HEK293 (cell line): ENCODE data around the gene ATP5F1A.

GRCh38 chr18:37112135-37112395 lies 283.1 kb downstream of the KIAA1328 start:
- PRO-cap, result no peak
- RRBS, 2 experiments, result no CpG with 5 or more reads among the region's 6 CpGs

DNA sequence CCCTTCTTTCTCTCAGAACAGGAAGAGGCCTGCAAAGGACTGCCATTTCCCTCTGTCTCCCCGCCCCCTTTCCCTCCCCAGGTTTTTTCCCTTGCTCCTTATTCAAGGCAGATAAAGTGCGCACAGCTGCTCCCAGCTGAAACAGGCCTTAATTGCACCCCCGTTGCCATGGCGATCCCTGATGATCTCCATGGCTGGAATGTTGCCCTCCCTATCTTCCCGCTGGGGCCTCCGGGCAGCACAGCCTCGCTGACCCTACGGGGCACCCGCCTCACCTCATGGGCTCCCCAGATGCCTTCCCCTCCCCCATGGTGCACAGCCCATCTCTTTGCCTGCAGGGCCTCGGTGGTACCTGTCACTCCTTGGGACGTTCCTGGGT lies 115.2 kb downstream of the CELF4 start:
- PRO-cap, result no peak
- RRBS, 2 experiments, result no CpG with 5 or more reads among the region's 11 CpGs

GRCh38 chr18:37485146-37485985 lies 80.2 kb downstream of the CELF4 start:
- PRO-cap, result bidirectional peak, plus-strand start at chr18:37485523, minus-strand start at chr18:37485457
- RRBS, 2 experiments, result 1 to 8% methylated on average over 42 to 53 of the region's 92 CpGs

- PRO-cap, result no peak
- RRBS, 2 experiments, result 20 to 59% methylated on average over 8 of the region's 14 CpGs
These were observed 78.3 kb downstream of the CELF4 start for GRCh38 chr18:37487221-37487835.

- PRO-cap, result no peak
- RRBS, 2 experiments, result no CpG with 5 or more reads among the region's 1 CpG
These were observed 491.2 kb downstream of the PIK3C3 start for GRCh38 chr18:42446129-42446779.

DNA sequence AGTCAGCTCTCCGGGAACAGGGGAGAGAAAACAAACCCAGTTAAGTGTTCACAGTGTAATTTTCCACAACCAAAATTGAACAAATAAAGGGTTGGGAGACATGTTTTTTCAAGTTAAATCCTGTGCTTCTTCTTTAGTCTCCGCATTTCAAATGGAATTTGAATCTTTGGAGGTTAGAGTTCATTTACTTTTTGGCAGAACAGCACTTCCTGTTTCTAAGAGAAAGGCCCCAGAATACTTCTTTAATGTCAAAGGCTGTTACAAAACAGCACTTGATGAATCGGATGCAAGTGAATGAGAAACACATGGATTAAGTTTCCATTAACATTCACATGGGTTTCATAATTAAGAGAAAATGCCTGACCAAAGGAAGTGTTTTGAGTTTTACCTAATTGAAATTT lies 570.2 kb upstream of the SYT4 start:
- PRO-cap, result no peak
- RRBS, 2 experiments, result no CpG with 5 or more reads among the region's 3 CpGs

DNA sequence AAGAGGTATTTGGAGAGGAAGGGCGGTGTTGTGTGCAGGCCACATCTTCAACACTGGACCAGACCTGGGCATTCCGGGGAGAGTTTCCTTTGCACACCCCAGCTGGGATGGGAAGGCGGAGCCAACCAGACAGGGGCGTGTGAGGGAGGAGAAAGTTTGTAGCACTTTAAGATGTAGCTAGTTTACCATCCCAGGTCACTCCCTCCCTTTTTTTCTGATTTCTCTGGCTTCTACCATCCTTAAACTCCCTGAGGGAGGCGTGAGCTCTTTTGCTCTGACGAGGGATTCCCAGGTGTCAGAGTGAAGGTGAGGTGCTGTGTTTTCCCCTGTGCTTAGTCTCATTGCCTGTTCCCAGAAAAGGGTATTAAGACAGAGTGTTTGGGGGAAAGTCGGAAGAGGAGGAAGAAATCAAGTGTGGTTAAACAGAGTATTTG lies 1.6 kb downstream of the SETBP1 start:
- PRO-cap, result no peak
- RRBS, 2 experiments, result no CpG with 5 or more reads among the region's 7 CpGs

- PRO-cap, result no peak
- RRBS, 2 experiments, result no CpG with 5 or more reads among the region's 5 CpGs
These were observed 62.1 kb downstream of the SETBP1 start for GRCh38 chr18:44742536-44743411.

DNA sequence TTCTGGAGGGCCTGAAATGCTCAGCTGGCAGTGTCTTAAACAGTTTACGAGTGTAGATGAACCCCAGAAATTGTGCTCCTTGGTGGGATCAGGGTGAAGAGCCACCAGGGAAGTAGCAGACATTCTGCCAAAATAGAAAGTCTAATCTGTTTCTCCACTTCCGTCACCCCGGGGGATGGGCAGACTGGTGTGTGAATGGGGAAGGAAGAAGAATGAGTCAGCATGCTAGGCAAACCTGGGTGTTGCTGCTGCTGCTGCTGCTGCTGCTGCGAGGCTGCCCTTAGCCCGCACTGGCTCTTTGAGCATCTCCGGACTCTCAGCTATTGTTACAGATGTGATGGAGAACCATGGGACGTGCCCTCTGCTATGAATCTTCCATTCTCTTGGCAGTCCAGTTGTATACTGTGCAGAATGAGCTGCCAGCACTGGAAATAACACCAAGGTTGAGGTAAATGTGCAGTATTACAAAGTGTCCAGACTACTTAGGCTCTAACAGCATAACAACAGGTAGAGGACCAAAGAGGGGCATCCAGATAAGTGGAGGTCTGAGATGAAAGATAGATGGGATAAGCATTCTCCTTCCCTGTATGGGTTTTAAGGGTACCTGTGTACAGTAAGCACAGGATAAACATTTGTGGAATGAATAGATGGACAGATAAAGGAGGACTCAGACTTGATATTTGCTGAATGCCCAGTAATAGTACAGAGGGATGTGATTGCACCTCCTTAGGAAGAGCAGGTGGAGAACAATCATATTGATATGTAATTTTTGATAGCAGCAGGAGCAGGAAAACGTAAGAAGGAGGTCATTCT lies 158.7 kb downstream of the SETBP1 start:
- PRO-cap, result no peak
- RRBS, 2 experiments, result no CpG with 5 or more reads among the region's 8 CpGs

- PRO-cap, result no peak
- RRBS, 2 experiments, result no CpG with 5 or more reads among the region's 4 CpGs
These were observed 24.3 kb downstream of the SIGLEC15 start for GRCh38 chr18:45849778-45850115.

DNA sequence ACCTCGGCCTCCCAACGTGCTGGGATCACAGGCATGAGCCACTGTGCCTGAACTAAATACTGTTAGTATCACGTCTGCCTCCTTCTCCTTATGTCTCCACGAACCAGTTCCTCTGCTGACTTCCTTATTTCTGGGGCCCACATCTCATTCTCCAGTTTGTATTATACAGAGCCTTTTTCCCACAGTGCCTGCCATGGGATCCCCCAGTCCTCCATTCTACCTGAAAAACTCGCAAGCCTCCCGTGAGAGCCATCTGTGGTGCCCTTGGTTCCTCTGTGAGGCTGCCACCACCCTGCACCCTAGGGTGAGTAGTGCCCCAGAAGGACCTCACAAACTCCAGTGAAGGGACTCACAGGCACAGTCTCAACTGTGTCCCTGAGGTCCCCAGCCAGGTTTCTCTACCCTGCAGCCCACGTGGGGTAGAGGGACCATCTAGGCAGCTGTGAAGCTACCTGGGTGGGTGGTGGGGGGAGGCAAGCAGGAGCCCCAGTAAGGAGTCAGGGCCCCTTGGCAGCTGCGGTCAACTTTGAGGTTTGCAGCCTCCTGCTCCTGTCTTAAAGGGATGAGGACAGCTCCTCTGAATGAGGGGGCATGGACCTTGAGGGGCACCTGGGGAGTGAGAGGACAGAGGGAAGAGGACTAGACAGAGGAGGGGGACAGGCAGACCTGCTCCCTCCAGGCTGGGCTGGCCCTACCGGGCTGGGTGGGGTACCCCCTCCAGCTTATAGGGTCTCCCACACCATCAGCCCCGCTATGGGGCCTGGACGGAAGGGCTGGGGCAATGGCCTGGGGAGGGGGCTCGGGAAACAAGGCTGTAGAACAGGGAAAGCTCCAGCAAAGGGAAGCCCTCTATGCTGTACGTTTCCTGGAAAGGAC lies 1.1 kb downstream of the PSTPIP2 start:
- PRO-cap, result no peak
- RRBS, 2 experiments, result no CpG with 5 or more reads among the region's 13 CpGs

DNA sequence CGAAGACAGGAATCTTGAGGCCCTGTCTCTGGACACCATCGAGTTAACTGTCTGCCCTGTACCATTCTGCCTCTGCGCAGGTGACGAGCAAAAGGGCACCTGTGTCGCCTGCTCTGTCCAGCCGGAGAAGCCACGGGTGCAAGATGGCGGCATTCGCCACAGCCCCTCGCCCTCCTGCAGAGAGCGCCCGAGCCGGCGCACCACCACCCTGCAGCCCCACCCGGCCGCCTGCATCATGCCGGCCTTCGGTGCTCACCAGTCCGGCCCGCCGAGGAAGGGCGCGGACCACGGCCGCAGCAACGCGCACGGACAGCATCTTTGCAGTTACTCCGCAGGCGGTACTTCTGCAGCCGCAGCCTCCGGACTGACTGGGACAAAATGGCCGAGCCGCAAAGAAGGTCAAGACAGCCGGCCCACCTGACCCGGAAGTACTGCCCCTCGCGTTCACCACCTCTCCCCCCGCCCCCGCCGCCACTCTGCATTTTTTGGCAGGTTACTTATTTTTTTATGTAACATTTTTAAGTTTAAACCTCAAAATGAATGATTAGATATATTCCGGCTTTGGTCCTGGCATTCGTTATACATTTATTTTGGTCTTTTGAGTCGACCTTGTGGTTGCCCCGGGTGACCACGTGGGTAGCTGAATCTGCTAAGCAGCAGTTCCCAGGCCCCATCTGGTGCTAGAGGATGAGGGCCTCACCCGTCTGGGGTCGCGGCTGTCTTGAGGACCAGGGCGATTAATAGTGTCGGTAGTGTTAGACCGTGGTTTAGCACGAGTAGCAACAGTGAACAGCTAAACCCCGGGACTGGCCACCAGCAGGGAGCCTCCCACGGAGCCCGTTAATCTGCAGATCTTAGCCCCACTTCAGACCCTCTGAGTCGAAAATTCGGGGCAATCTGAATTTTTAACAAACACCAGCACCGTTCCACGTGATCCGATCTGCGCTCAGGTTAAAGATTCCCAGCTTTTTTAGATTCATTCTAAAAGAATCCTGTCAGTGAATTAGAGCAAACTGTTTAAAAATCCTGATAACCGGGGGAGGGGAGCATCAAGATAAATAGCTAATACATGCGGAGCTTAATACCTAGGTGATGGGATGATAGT lies at the start of gene ATP5F1A:
TSS of gene ATP5F1A (minus strand) at position 381 of the 1,105 bp plus-strand sequence.
- PRO-cap, result bidirectional peak, plus-strand start at position 431 of the sequence, minus-strand start at position 370 of the sequence; bidirectional peak, plus-strand start at position 675 of the sequence, minus-strand start at position 676 of the sequence; unidirectional peak, minus-strand start at position 881 of the sequence
- RRBS, 2 experiments, result 2 to 3% methylated on average over 18 to 22 of the region's 64 CpGs

- PRO-cap, result no peak
- RRBS, 2 experiments, result no CpG with 5 or more reads among the region's 4 CpGs
These were observed 22.5 kb downstream of the RNF165 start for GRCh38 chr18:46356262-46356759.

- PRO-cap, result no peak
- RRBS, 2 experiments, result no CpG with 5 or more reads among the region's 8 CpGs
These were observed 54.6 kb downstream of the RNF165 start for GRCh38 chr18:46388329-46388838.

DNA sequence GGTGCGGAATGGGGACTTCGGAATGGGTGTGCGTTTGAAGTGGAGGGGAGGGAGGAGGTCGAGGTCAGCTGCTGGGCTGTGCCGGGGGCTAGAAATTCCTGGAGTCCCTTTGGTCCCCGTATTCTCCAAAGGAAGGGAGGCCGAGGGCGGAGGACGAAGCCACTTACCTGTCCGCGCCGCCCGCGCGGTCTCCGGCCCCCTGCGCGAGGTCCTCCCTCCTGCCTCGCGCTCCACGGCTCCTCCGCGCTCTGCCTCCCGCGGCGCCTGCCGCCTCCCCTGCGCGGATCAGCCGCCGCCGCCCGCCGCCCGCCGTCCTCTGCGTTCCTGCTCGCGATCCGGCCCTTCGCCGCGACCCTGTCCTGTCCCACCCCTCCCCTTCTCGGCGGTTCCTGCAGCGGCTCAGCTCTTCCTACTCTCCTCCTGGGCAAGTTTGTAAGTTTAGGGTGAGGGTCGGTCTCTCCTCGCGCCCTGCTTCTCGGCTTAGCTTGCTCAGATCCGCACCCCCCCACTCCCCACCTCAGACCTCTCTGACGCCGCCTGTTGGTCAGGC lies 9.5 kb upstream of the SKOR2 start:
- PRO-cap, result no peak
- RRBS, 2 experiments, result 100% methylated on average over 1 to 7 of the region's 53 CpGs

DNA sequence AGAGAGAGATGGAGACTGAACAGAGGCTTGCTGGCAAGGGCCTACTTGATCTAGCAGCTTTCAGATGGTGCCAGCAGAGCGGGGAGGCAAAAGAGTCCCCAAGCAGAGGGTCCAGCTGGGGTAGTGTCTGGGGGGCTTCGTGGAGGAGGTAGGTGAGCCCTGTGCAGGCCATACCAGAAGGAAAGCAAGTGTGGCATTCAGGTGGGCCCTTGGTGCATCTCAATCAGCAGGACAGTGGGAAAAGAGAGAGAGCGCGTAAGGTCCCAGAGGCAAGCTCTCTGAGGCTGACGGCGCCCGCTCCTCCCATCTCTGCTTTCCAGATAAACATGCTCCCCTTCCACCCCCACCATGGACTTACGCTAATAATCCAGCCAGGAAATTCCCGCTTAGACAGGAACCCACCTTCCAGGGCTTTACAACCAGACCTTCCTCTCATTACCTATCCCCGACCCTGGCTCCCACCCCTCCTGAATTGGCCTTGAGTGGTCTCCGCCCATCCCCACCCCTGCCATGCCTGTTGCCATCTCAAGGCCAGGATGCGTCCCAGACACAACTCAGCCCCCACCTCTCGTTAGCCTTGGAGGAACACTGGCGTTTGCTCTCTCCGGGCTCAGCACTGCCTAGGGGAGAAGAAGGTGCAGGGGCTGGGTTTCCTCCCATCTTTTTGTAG lies 131.2 kb downstream of the SMAD2 start:
- PRO-cap, result no peak
- RRBS, 2 experiments, result no CpG with 5 or more reads among the region's 15 CpGs

- PRO-cap, result no peak
- RRBS, 2 experiments, result no CpG with 5 or more reads among the region's 2 CpGs
These were observed 46.7 kb downstream of the SMAD2 start for GRCh38 chr18:47883665-47884160.

DNA sequence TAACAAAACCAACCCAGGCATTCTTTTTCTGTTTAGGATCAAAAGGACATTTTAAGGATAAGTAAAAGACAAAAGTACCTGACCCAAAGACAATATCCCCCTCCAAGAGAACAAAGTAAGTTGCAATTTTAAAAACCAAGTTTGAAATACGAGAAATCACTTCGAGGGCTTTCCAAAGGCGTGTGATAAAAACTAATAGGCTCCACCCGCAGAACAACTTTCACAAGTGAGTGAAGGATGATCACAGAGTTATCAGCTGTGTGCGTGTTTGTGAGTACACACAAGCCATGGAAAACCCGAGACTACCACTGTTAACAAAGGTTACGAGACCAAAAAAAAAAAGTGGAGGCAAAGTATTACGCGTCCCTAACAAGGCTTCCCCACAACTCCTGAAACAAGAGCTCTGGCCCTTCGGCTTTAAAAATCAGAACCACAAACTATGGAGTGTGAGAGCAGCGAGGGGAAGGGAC lies 766 bp downstream of the SMAD2 start:
- PRO-cap, result no peak
- RRBS, 2 experiments, result no CpG with 5 or more reads among the region's 11 CpGs

DNA sequence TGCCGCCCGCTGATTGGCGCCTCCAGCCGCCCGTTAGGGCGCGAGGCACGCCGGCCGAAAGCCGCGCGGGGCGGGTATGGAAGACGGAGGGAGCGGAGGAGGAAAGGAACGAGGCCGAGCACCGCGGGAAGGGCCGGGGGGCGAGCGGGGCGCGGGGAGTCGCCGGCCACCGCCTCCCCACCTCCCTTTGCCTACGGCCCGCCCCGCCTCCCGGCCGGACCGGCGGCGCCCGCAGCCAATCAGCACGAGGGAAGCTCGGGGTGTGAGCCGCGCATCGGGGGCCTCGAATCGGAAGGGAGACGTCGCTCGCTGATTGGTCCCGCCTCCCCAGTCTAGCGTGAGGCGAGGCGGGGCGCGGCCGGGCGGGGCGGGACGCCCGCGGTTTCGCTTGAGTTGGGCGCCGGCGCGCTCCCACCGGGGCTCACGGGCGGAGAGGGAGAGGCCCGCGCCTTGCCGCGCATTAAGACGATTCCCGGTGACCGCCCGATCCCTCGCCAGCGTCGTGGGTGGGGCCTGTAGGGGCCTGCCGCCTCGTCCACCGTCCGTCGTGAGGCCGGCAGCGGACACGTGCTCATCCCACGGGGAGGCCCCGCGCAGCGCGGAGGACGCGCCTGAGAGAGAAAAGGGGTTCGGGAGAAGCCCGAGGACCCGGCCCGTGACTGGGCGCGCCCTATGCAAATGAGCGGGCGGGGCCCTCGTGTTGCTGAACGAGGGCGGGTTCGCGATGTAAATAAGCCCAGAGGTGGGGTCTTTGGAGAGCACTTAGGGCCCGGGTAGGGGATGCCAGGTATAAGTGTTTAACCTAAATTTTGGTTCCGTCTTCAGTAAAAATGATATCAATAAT lies 693 bp upstream of the SMAD2 start:
- PRO-cap, result bidirectional peak, plus-strand start at position 391 of the sequence, minus-strand start outside the sequence; unidirectional peak, minus-strand start at position 661 of the sequence
- RRBS, 2 experiments, result 3% methylated on average over 61 of the region's 108 CpGs

- PRO-cap, result no peak
- RRBS, 2 experiments, result no CpG with 5 or more reads among the region's 2 CpGs
These were observed 74.1 kb upstream of the SMAD2 start for GRCh38 chr18:48004417-48005145.